Fibroblast of villous mesenchyme (primary cell): ENCODE results near the genes ZSCAN25 and CYP3A7.

DNA sequence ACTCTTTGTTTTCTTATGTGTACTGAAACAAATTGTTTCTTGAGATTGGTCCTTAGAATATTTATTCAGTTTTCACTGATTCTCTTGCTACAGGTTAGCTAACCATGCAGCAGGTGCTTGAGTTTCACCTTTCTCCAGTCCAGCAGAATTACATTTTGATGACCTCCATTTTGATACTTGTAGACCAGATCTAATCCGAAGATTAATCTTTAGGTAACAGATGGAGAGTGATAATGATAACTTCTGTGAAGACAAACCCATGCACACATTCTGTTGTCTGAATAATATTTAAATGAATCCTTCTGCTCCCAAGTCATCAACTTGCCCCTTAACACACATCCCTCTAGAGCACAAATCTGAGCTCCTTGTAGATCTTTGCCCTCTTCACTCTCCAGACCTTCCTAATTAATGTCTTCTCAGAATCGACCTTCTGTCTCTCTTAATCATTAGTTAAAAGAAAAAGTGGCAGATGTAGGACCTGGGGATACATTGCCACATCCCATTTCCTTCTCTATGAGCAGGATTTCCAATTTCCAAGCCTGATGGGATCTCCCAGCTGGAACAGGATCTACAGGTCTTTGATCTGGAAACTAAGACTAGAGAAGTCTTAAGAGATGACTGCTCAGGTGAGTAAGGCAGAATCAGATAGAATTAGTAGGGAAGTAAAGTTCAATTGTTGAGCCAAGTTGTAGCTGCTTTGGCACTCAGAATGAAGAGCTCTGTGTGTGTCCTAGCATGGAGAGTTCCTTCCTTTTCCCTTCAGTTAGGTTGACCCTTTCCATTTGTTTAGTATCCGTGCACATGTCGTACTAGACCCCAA is 12.9 kb downstream of the ZNF655 start:
- CAGE, long polyA plus RNA: no peak

GRCh38 chr7:99616256-99617129 is at the start of gene ZSCAN25:
Gene ZSCAN25 (plus strand): TSS chr7:99616946.
- CAGE, long polyA plus RNA: start-site peak on the plus strand at chr7:99616944-99616970, 129 and 143 reads in 2 replicates

GRCh38 chr7:99735016-99735466 is at the start of gene CYP3A7:
Gene CYP3A7 (minus strand): TSS chr7:99735196.
- CAGE, long polyA plus RNA: no peak

DNA sequence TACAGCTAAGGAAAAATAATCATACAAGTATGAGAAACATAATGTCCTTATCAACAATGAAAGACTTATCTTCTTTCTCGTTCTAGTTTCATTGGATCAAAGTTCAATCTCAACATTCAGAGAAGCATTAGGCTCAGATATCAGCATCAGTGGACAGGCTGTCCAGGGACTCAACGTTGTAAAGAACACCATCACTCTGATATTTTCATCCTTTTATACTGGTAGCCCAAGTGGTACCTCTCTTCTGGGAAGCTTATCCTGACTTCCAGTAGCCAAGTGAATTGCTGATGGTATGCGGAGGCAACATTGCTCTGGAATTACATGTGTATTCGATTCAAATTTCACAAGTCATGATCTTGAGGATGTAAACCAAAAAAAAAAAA is 3.1 kb upstream of the CYP3A4 start:
- CAGE, long polyA plus RNA: no peak

DNA sequence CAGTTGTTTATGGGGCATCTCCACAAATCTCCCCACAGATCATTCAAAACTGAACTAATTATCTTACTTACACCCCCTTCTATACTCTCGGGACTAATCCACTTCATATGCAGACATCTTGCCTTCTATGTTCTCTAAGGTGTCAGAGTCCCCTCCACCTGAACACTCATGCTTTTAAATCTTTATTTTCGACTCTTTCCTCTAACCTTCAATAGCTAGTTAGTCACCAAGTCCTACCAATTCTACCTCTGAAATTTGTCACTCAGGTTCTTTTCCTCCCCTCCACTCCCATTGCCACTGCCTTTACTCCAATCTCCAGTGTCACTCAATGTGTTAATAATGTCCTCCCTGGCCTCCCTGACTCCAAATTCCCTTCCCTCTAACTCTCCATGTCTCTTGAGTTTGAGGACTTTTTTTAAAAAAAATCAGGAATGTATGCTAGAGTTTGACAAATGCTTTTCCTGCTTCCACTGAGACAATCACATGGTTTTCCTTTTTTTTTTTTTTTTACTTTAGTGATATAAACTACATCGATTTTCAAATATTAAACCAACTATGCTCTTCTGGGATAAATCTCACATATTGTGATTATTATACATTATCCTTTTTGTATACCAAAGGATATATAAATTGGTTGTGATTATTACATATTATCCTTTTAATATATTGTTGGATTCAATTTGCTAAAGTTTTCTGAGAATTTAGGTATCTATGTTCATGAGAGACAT is 16.8 kb upstream of the OR2AE1 start:
- CAGE, long polyA plus RNA: no peak

DNA sequence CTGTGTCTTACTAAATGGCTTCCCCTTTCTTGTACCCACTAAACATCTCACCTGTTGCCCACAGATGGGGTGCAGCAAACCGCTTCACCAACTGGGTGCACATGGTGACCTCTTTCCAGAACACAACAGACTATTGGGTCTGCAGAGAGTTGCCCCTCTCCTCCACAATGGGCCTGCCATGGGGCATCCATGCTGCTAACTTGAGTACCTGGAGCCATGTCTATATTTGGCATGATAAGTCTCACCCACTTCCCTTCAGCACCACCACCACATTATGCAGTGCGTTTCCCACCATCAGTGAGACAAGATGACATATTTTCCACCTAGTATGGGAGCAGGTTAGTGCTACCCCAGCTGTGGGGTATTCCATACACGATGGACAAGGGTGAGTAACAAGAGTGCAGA is 21.0 kb upstream of the OR2AE1 start:
- CAGE, long polyA plus RNA: no peak

GRCh38 chr7:99943533-99944788 is 14.5 kb upstream of the GJC3 start:
- CAGE, long polyA plus RNA: no peak

DNA sequence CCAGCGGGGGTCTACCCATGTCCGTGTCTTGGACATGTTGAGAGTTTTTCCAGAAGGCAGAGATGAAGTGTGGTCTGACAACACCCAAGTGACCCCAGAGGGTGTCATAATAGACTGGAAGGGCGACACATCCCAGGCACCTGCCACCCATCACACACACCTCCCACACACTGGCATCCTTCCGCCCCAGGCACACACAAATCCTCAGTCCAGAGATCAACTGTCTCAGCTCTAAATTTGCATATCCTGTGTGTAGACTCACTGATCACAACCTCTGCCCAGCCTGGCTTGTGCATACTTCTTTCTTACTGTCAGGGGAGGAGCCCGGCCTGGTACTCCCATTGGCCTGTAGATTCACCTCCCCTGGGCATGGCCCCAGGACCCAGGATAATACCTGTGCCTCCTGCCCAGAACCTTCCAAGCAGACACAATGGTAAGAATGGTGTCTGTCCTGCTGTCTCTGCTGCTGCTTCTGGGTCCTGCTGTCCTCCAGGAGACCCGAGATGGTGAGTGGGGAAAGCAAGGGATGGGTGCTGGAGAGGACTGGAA is 4.6 kb upstream of the AZGP1 start:
- CAGE, long polyA plus RNA: no peak

DNA sequence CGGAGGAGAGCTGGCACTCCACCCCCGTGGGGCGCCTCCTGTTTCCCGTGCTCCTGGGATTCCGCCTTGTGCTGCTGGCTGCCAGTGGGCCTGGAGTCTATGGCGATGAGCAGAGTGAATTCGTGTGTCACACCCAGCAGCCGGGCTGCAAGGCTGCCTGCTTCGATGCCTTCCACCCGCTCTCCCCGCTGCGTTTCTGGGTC is 16.5 kb upstream of the AZGP1 start:
- CAGE, long polyA plus RNA: no peak

DNA sequence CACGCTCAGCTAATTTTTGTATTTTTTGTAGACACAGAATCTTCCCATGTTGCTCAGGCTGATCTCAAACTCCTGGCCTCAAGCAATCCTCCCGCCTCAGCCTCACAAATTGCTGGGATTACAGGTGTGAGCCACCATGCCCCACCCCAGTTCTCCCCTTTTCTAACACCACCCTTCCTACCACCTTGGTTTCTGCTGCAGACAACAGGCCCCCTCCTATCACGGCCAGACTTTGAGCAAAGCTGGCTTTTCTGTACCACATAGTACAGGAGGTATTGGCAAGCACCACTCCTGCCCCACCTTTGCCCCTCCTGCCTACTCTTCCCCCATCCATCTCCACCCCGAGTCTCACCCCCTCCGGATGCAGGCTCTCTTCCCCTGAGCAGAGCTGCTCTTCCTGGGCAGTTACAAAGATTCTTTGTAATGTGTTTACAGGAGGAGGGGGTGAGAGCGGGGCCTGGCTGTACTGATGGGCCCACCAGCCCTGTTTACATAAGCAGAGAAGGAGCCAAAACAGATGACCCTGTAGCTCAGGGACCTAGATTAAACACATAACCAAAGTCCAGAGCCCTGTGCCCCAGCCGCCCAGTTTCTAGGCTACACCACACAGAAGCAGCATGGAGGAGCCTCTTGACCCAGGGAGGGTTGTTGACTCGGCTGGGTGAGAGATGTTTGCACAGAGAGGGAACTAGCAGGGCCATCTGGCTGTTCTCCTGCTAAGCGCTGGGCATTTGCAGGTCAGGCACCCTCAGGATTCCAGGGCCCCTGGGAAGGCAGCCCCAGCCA is 11.7 kb upstream of the ZKSCAN1 start:
- CAGE, long polyA plus RNA: no peak

- CAGE, long polyA plus RNA: no peak
These were observed 11.3 kb upstream of the ZSCAN21 start for GRCh38 chr7:100038165-100038798.

GRCh38 chr7:100065476-100066239 is 15.9 kb downstream of the ZNF3 start:
- CAGE, long polyA plus RNA: no peak

DNA sequence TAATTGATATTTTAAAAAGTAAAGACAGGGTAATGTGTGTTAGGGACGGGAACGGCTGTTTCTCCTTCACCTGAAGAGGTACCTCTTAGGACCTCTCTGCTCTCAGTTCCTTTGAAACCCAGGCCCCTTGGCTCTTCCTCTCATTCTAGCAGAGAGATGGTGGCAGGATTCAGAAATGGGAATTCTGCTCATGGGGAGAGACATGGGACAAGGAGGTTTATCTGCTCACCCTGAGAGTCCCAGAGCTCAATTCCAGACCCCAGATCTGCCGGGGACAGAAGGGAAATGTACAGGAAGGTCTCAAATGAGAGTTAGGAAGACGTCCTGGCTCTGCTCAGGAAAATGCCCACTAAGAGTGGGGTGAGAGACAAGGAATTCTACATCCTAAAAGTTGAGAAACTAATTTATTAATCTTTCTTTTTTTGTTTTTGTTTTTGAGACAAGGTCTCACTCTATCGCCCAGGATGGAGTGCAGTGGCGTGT is 8.6 kb downstream of the ZNF3 start:
- CAGE, long polyA plus RNA: no peak

DNA sequence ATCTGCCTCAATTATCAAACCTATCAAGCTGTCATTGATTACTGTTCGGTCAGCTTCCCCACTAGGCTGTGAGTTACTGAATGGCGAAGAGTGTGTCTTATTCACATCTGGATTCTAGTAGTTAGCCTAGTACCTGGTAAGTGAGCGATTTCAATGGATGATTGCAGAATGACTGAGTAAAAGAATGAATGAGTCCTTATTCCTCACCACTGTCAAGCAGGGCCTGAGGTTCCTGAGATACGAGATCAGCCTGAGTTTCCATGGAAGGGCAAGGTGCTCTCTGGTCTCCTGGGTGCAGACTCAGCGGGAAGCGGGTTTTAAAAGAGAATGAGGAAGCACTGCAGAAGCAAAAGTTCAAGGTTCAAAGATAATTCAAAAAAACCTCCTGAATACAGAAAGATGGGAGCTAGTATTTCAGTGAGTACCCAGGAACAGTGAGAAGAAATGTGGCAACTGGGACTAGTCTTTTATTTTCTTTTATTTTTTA is 4.4 kb downstream of the ZNF3 start:
- CAGE, long polyA plus RNA: no peak

GRCh38 chr7:100095861-100096688 is 5.1 kb downstream of the MCM7 start:
- CAGE, long polyA plus RNA: no peak

DNA sequence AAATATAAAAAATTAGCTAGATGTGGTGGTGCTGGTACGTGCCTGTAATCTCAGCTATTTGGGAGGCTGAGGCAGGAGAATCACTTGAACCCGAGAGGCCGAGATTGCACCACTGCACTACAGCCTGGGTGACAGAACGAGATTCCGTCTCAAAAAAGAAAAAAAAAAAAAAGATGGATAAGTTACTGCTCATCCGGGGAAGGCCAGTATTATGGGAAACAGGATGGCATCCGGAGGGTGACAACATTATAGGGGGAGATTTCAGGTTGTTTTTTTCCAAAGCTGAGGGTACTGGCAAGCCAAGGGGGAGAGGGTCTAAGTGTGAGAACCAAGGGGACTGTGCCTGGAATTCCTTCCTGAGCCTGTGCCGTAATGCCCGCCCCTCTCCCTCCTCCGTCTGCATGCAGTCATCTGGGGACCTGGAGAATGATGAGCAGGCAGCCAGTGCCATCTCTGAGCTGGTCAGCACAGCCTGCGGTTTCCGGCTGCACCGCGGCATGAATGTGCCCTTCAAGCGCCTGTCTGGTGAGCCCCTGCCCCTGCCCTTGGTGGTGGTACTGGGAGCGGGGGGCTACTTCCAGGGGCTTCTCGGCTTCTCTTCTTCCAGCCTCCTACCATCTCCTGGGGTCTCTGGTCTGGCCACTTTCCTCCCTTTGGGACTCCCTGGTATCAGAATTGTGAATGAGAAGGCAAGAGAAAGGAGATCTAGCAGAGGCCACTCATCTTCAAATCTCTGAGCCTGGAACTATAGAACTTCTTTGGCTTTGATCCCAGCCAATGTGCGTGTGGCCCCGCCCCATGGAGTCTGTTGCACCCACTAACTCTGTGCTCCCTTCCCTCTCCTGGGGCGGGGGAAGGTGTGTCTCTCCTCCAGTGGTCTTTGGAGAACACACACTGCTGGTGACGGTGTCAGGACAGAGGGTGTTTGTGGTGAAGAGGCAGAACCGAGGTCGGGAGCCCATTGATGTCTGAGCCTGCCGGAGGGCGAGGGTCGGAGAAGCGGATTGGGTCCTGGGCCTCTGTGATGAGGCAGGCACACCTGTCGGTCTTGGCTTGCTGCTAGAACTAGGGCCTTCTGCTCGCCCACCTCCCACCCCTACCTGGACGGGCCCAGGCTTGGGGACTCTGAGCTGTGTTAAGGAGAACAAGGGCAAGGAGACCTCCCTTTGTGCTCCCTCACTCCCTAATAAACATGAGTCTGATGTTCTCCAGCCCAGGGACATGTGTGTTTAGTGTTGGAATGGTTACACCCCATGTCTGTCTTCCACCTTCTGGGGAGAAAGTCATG is 4.7 kb downstream of the LAMTOR4 start:
- CAGE, long polyA plus RNA: no peak

DNA sequence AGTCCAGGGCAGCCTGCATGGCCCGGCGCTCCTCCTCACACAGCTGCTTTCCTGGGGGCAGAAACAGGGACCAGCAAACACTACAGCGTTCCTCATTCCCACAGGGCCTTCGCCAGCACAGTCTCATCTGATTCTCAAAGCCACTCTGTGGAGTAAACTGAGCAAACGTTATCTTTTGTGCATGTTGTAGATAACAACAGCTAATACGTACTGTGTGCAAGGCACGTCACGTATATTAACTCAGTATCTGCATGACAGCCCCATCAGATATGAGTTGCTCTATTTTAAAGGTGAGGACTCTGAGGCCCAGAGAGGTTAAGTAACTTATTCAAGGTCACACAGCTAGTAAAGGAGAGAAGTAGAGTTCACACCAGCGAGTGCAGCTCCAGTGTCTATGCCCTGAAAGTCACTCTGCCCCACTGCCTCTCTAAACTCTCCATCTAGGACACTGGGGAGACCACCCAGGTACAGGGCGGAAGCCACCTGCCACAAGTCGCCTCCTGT is 2.7 kb downstream of the TRAPPC14 start:
- CAGE, long polyA plus RNA: no peak

DNA sequence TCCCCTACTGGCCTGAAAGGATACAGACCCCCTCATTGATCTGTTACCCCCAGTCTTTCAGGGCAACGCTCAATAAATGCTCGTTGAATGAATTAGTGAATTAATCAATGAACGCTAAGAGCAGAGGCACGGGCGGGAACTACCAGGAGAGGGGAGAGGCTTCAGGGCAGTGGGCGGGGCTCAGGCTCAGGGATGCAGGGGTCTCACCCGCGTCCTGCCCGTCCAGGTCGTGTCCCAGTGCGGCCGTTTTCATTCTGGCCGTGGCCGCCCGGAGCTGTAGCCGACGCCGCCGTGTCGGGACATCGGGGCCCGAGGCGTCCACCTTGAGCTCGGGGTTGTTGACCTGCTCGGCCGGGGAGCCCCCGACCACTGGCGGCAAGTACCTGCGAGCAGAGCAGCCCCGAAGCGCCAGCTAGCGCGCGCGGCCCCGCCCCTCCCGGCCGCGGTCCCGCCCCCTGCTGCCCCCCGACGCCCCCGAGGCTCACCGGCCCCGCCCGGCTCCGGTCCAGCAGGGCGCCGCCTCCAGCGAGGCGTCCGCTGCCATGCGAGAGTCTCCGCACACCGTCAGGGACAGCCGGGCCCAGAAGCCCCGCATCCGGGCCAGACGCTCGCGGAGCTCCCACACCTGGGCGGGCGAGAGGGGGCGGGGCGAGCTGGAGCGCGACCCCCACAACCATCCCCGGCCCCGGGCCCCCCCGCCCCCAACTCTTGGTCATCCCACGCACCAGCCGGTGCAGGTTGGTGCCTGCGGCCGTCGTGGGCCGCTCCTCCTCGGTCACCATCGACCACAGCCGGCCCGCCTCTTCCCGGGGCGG is 2.8 kb upstream of the GAL3ST4 start:
- CAGE, long polyA plus RNA: no peak

- CAGE, long polyA plus RNA: no peak
These were observed 18.1 kb upstream of the PVRIG start for GRCh38 chr7:100201390-100202243.

- CAGE, long polyA plus RNA: no peak
These were observed 5.4 kb upstream of the PVRIG start for GRCh38 chr7:100214368-100214778.